Parotid gland (tissue), 1 donor: ENCODE measurements around the genes RELL1 and TBC1D1.

DNA sequence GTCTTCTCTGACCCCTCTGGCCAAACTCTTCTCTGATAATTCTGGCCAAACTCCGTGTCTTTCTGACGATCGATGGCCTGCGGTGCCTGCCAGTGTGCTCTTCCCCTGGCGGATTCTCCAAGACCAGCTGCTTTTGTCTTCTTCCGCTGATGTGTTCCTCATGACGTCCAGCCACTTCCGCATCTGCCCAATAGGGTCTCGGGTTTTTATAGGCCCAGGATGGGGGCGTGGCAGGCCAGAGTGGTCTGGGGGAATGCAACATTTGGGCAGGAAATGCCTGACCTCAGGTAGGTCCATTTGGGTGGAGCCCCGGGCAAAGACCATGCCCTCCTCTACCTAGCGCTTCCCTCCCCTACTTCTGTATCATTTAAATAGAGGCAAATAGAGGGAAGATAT, 1542.1 kb downstream of the STIM2 start:
- PRO-cap, result no peak

GRCh38 chr4:30721057-30721352, 836 bp downstream of the PCDH7 start:
- PRO-cap, result no peak

DNA sequence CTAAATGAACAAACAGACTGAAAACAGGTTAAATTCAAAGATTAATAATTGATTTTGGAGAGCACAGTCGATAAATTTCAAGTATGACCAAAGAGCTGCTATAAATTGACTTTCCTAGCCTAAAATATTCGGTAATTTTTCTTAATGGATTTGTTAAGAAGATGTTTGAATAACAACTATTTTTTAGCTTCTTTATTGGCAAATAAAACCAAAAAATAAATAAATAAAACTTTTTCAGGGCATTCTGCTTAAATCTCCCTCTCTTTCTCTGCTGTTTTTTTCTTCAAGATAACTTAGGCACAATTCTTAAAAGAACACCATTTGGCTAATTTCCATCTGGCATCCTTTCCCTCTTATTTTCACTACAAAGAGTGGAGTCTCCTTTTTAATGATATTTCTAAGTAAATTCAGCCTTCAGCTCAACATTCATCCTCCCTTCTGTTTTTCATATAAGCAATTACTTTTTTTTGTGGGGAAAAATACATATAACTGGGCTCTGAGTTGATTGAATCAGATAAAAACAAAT, 88.0 kb downstream of the PCDH7 start:
- PRO-cap, result unidirectional peak, minus-strand start at position 281 of the sequence

GRCh38 chr4:36067351-36068094, 176.8 kb downstream of the ARAP2 start:
- PRO-cap, result no peak

DNA sequence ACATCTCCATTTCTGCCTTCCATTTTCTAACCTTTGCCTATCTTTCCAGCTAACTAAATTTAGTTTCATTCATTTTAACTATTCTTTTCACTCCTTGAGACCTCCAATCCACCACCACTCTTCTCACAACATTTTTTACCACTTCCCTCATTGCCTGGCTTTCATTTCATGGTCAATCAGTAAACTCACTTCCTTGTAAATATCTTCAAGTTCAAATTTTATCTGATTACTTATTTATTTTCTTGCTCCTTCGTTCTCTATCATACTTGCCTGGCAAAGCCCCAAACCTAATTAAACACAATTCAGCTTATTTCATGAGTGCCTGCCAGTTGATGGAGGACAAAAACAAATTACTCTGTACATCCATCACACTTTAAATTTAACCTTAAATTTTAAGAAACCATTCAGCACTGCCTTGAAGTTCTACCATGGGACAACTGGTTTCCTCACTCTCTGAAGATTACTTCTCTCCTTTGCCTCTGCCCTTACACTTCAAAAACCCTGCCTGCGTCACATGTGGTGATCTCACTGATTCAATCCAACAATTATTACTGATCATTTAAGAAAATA, 168.8 kb downstream of the ARAP2 start:
- PRO-cap, result no peak

- PRO-cap, result no peak
Measured at GRCh38 chr4:37452946-37453724, 590 bp upstream of the C4orf19 start.

DNA sequence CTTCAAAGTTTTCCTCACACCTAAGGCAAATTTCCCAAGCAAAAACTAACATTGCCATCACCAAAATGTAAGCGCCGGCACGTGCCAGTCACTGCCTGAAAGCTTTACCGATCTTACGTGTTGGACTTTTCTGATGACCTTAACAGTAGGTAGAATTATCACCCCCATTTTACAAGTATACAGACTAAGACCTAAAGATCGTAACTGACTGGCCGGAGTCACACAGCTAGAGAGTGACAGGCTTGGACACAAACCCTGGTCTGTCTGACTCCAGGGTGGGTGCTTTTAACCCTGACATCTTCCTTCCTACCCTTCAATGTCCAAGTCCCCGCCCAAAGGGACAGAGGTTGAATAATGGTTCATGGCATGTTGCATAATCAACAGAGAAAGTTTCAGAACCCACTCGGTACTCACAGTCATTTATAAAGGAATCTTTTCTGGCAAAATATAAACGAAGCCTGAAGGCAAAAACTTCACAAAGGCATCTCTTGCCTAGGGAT, 44.4 kb downstream of the RELL1 start:
- PRO-cap, result no peak

- PRO-cap, result no peak
Measured at GRCh38 chr4:37673705-37674316, 12.4 kb downstream of the RELL1 start.

GRCh38 chr4:37683052-37683432, 3.1 kb downstream of the RELL1 start:
- PRO-cap, result no peak

DNA sequence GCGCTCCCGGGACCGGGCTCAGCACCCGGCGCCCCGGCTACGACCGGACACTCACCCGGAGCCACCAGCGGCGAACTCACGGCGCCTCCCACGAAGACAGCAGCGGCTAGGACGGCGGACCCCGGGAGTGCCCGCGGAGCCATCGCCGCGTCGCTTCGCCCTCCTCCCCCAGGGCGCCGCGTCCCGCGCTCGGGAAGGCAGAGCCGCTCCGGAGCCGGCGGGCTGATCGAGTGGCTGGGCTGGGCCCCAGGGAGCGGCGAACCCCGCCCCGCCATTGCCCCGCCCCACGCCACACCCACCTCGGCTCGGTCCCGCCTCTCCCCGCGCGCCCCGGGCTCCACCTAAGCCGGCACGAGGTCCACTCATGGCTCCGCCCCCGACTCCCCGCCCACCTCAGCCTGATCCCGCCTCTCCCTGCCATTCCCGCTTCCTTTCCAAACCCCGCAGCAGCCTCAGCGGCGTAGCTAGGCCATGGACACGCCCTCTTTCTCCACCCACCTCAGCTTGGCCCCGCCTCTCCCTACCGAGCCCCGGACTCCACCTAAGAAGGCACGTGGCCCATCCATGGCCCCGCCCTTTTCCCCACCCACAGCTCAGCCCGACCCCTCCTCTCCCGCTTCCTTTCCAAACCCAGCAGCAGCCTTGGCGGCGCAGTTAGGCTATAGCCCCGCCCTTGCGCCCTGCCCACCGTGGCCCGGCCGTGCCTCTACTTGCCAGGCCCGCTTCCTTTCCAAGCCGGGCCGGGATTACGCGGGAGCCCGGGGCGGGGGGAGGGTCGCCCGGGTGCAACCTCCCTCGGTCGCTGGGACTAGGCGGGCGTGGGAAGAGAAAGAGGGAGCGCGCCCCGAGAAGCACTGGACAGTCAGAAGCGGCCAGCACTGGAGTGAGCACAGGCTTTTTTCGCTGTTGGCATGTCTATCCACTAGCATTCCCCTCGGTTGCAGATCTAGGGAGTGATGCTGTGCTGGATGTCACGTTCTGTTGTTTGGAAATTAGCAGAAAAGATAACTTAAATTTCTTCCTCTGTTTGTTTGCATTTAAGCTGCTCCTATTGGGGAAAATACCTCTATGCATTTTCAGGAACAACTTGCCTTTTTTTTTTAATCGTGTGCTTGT, at the start of gene RELL1:
RELL1 (minus strand) TSS at position 232 of the 1,116 bp plus-strand sequence.
- PRO-cap, result unidirectional peak, minus-strand start at position 228 of the sequence; unidirectional peak, plus-strand start at position 811 of the sequence

DNA sequence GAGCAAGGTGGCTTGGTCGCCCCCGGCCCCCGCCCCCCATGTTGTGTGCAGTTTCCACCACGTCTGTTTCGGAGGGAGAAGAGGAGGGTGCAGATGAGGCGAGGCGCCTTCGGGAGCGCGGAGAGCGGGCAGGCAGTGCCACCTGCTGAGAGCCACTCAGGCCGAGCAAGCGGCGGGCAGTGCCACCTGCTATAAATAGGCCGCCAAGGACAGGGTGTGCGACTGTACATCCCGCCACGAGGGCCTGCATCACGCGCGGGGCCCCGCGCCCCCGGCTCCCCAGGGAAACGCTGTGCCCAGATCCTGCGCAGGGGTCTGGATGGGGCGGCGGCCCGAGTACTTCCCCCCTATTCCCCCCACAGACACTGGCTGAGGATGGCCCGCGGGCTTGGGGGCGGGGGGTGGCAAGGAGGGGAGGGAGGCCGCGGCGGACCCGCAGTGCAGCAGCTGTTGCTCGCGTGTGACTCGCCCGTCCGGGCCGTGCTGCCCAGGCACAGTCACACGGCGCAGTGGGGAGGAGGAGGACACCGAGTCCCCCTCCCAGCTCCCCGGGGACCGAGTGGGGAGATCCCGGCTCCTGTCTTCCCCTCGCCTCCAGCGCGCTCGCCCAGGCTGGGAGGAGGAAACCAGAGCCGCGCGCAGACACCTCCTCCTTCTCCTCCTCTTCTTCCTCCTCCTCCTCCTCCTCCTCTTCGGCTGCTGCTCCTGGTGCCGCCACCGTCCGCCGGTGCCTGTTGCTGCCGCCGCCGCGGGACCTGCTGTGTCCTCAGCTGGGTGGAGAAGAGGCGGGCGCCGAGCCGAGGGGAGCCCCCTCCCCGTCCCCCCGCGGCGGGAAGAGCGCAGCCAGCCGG, at the start of gene TBC1D1:
TBC1D1 (plus strand) TSS at position 686 of the 851 bp plus-strand sequence.
- PRO-cap, result bidirectional peak, plus-strand start at position 221 of the sequence, minus-strand start at position 70 of the sequence; bidirectional peak, plus-strand start at position 500 of the sequence, minus-strand start at position 467 of the sequence; bidirectional peak, plus-strand start at position 689 of the sequence, minus-strand start at position 605 of the sequence

- PRO-cap, result no peak
Measured at GRCh38 chr4:37891250-37891527, 305 bp downstream of the TBC1D1 start.

GRCh38 chr4:37891528-37892147, 754 bp downstream of the TBC1D1 start:
- PRO-cap, result unidirectional peak, minus-strand start at chr4:37891634; unidirectional peak, minus-strand start at chr4:37891739

DNA sequence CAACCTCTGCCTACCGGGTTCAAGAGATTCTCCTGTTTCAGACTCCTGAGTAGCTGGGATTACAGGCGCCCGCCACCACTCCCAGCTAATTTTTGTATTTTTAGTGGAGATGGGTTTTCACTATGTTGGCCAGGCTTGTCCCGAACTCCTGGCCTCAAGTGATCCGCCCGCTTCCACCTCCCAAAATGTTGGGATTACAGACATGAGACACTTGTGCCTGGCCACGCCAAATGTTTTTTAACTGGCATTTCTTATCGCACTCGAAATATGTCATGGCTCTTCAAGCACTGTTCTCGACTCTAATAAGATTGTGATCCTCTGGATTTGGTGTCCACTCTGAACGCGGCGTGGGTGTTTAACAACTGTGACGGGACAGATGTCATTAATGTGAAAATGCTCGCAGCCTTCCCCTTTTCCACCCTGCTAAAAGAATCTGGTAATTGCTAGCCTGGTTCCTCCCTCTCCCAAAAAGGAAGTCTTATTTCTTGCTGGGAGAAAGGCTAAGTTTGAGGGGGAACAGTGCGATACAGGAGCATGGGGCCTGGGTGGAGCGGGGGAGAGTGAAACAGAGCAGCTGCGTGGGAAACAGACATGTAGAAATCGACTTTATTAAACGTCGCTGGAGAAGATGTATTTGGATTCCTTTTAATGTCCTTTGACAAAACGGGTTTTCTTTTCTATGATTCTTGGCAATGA, 17.5 kb downstream of the TBC1D1 start:
- PRO-cap, result no peak

- PRO-cap, result no peak
Measured at GRCh38 chr4:37933870-37934701, 26.1 kb upstream of the PTTG2 start.

DNA sequence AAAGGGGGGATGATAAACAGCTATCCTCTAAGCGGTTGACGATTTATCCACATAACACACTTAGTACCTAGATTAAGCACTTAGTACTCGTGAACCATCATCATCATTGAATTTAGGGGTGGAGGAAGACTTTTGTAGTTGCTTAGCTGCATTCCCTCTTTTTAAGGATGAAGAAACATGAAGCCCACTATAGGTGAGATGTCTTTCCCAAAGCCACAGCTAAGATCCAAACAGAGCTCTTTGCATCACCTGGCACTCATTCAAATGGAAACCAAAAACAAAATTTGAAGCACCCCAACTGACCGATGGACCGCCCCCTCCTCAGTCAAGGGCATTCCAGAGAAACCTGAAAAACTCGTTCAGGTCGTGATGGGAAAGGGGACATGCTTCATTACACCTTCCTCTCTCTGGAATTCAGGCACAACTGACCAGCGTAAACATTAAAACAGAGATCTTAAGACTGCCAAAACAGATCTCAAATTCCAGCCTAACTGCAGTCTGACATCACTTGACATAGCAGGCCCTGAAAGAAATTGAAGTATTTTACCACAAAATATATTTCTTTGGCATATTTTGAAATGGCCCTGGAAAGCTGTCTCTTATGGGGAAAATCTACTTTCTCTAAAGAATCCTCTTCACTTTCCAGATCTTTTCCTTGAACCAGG, 28.4 kb downstream of the PTTG2 start:
- PRO-cap, result no peak

- PRO-cap, result no peak
Measured at GRCh38 chr4:38068922-38069640, 108.9 kb downstream of the PTTG2 start.

DNA sequence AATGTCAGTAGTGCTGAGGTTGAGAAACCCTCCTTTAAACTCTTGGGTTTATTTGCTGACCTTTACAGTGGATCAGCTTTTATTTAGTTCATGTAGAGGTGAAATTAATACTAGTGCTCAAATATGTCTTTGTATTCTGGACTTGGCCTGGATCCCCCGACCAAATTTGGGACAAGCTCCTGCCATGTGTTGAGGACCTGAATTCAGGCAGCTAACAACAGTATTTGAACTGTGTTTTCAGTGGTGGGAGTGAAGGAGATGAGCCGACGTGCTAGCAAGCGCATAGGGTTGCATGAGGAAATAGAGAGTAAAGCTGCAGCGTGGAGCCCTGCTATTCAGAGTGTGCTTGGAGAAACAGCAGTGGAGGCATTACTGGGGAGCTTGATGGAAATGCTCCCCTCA, 126.2 kb downstream of the PTTG2 start:
- PRO-cap, result no peak

GRCh38 chr4:38223945-38224296, 263.7 kb downstream of the PTTG2 start:
- PRO-cap, result no peak

- PRO-cap, result no peak
Measured at GRCh38 chr4:38367668-38368083, 296.3 kb upstream of the KLF3 start.